ReNcell CX (cell line): ENCODE data around the genes SWAP70 and AMPD3.

DNA sequence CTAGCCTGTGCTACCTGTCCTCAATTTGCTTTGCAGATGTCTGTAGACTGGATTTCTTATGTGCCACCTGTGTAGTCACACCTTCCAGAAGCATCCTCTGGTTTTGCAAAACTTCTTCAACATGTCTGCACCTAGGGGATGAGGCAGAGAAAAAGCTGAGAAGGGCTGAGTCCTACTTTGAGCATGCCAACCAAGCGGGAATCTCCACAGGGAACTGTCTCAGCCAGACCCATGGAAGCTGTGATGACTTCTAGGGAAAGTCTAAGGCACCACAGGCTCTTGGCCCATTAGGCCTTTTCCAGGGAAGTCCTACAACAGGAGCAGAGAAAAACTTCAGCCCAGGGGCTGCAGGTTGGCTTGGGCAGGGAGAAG lies 34.5 kb downstream of the TRIM66 start:
- PRO-cap = no peak

GRCh38 chr11:8671126-8671613 lies 11.3 kb downstream of the TRIM66 start:
- PRO-cap = bidirectional peak, plus-strand start at chr11:8671466, minus-strand start at chr11:8671290

DNA sequence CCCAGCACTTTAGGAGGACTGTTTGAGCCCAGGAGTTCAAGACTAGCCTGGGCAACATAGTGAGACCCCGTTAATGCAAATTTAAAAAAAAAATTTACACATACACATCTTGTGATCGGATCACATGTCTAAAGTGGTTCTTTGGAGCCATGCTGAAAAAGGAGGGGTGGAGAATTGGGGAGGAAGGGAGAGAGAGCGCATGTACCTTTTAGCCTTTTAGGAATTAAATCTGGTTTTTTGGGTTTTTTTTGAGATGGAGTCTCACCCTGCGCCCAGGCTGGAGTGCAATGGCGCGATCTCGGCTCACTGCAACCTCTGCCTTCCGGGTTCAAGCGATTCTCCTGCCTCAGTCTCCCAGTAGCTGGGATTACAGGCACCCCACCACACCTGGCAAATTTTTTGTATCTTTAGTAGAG lies 9.2 kb downstream of the RPL27A start:
- PRO-cap = no peak

GRCh38 chr11:8708799-8709758 lies 26.5 kb downstream of the RPL27A start:
- PRO-cap = unidirectional peak, minus-strand start at chr11:8709085; bidirectional peak, plus-strand start at chr11:8709402, minus-strand start at chr11:8709134

GRCh38 chr11:8808575-8808847 lies 2.0 kb downstream of the DENND2B start:
- PRO-cap = no peak

GRCh38 chr11:9062341-9062591 lies 29.1 kb downstream of the SCUBE2 start:
- PRO-cap = no peak

DNA sequence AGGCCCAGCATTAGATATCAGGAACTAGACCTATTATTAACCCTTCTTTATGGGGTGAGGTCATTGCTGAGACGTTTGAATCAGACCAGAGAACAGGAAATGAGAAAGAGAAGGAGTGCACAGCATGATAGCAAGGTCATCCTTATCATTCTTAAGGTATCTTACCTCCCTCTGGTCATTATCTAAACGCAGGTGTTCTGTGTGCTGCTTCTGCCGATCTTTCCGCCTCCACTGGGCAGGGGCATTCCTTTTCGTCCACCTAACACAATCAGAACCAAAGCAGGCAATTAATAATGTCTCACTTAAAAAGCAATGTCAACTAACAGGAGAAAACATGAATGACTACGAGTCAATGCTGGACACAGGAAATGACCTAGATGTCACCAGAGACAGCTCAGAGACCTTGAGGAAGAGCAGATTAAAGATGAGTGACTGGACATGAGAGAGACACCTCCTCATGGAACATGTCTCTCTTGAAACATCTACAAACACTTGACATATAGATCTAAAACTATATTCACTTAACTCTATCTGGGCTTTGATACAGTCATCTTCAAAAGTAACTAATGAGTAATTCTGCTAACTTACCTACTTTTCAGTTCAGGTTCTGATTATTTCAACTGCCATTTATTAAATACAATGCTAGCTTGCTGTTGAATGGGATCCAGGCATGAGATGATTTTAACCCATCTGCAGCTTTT lies 78.4 kb upstream of the SCUBE2 start:
- PRO-cap = no peak

GRCh38 chr11:9264361-9265240 lies 549 bp downstream of the DENND5A start:
- PRO-cap = unidirectional peak, plus-strand start at chr11:9264613; bidirectional peak, plus-strand start at chr11:9265070, minus-strand start at chr11:9265092

DNA sequence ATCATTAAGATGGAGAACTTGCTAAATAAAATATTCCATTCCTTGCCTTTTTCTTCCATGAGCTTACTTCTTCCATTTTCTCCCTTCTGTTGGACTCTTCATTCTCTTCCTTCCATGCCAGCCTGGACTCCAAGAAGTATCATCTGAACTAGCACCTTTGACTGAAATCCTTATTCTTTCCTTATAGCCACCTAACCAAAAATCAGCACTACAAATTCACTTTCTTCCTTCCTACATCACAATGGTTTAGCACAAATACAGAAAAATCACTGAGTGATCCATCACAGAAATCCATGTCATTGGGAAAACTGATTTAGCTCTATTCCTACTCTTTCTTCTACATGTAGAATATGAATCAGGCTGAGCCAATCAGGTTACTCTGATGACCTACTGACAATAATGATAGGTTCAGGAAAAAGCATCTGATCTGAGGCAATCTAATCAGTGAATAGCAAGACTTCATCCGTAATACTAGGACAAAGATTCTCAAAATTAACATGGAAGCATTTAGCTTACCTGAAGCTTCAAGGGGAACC lies 6.0 kb downstream of the TMEM41B start:
- PRO-cap = no peak

DNA sequence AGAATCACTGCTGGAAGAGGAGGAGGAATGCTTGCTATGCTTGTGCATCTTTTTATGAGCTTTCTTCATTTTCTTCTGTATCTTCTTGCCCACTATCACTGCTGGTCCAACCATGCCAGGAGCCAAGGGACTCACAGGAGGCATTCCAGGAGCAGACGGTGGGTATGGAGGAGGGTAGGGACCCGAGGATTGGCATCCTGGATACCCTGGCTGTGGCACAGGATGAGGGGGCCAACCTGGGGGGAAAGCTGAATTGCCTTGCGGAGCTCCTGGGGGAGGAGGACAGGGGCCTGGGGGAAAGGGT lies 3.2 kb downstream of the TMEM41B start:
- PRO-cap = no peak

- PRO-cap = no peak
Observed at GRCh38 chr11:9451595-9451898, 9.3 kb upstream of the ZNF143 start.

- PRO-cap = no peak
Observed at GRCh38 chr11:9532945-9533393, 40.5 kb upstream of the WEE1 start.

DNA sequence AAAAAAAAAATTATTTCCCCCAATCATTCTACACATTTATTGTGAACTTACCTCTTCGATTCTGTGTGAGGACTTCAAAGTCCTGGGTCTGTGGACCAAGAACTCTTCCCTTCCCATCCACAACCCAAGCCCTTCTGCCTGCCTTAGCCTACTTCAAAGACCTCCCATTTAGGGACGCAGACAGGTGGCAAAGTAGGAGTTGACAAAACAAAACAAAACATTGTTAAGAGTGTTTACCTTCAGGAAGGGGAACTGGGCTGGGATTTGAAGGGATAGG lies 3.7 kb upstream of the WEE1 start:
- PRO-cap = no peak

GRCh38 chr11:9572837-9573600 lies 451 bp upstream of the WEE1 start:
- PRO-cap = bidirectional peak, plus-strand start at chr11:9572900, minus-strand start at chr11:9572928; bidirectional peak, plus-strand start at chr11:9573697, minus-strand start at chr11:9573340

DNA sequence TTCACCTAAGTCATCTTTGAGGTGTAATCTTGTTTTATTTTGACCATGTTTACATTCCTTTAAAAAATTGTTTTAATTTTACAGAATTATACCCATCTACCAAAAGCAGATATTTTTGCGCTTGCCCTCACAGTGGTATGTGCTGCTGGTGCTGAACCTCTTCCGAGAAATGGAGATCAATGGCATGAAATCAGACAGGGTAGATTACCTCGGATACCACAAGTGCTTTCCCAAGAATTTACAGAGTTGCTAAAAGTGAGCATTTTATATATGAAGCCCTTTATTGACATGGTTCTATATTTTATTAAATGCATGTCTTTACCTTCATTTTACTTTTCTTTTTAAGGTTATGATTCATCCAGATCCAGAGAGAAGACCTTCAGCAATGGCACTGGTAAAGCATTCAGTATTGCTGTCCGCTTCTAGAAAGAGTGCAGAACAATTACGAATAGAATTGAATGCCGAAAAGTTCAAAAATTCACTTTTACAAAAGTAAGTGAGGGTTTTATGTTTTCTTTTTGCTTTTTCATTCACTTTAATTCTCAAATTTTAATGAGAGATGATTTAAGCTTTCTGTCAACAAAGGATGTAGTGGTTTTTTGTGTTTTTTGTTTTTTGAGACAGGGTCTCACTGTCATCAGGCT lies 13.0 kb downstream of the WEE1 start:
- PRO-cap = no peak

DNA sequence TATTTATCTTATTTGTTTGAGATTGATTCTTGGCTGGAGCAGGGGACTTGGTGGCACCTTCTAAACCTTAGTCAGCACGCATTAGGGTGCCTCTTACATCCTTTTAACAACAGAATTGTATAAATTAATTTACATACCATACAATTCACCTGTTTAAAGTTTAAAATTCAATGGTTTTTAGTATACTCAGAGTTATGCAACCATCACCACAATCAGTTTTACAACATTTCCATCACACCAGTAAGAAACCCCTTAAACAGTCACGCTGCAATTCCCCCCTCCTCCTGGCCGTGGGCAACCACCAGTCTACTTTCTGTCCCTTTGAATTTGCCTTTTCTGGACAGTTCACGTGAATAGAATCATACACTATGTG lies 20.2 kb upstream of the SWAP70 start:
- PRO-cap = no peak

DNA sequence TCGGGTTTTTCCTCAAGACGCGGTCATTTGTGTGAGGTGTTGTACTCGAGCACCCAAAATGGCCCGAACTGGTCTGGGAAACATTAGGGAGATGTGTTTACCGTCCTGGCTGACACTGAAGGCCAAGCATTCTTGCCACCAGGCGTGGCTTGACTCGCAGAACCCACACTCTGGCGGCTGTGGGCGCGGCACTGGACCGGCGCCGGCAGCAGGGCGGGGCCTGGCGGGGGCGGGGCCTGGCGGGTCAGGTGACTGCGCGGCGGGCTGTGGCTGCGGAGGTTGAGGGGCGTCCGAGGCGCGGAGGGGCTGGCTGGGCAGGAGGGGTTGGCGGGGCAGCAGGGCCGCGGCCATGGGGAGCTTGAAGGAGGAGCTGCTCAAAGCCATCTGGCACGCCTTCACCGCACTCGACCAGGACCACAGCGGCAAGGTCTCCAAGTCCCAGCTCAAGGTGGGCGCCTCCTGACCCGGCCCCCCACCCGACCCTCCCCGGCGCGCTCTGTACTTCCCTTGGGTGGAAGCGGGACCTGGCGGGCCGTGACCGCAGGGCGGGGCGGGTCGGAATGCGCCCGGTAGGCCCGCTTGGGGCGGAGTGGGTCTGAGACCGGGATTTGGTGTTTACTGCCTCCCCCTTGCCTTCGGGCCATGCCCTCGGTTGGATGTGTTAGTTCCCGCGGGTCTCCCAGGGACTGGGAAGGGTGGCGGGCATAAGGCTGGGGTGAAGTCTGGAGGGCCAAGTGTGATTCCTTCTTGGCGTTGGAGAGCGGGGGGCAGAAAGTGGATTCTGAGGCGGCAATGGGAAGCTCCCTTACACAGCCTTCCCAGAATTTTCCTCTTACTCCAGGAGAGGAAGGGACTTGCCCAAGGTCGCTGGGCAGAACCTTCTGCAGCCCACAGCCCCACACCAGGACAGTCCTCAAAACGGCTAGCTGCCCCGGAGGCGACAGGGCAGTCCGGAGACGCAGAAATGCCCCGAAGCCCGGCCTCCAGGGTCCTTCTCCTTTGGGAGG lies at the start of gene SWAP70:
Gene SWAP70 (plus strand): TSS at position 247 of the 1,007 bp plus-strand sequence.
- PRO-cap = bidirectional peak, plus-strand start at position 288 of the sequence, minus-strand start at position 166 of the sequence; bidirectional peak, plus-strand start at position 507 of the sequence, minus-strand start at position 494 of the sequence

GRCh38 chr11:9716346-9717292 lies 52.7 kb downstream of the SWAP70 start:
- PRO-cap = no peak

DNA sequence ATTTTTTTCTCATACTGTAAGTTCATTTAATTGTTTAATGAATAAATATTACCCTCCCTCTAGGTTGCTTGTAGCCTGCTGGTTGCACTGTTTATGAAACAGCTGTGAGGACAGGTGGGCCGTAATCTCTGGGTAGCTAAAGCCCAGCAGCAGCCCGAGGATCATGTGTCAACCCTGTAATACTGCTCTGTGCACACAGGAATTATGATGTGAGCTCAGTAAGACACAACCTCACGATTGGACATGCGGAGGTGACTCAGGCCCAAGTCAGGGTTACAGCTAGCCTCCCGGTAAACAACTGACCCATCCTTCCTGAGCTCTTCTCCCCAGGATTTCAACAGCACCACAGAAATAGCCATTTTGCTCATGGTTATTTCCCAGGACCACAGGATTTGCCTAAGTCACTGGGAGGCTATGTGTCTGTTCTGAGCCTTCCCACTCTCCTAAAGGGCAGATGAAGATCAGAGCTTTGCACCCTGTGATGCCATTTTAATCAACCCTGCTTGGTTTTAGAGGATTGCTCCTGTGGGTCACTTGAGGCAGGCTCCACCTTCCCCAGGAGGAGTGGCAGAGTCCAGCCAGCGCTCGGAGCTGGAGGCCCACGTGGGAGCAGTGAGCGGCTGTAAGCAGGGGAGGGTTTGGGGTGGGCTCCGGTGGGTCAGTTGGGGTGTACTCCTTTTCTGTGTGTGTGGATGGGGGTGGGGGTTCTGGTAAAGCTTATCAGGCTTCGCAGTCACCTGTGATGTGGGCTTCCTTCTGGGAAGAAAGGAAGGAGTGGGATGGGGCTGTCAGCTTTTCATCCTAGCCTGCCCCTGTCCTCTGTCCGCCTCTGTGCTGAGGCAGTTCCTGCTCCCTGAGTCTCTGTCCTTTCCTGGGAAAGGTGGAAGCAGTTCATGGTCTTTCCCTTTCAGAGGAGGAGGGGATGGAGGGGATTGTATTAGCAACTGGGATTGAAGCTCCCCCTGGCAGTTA lies at the start of gene AMPD3:
Gene AMPD3 (plus strand): TSS at position 438 of the 972 bp plus-strand sequence.
- PRO-cap = bidirectional peak, plus-strand start at position 610 of the sequence, minus-strand start at position 305 of the sequence

DNA sequence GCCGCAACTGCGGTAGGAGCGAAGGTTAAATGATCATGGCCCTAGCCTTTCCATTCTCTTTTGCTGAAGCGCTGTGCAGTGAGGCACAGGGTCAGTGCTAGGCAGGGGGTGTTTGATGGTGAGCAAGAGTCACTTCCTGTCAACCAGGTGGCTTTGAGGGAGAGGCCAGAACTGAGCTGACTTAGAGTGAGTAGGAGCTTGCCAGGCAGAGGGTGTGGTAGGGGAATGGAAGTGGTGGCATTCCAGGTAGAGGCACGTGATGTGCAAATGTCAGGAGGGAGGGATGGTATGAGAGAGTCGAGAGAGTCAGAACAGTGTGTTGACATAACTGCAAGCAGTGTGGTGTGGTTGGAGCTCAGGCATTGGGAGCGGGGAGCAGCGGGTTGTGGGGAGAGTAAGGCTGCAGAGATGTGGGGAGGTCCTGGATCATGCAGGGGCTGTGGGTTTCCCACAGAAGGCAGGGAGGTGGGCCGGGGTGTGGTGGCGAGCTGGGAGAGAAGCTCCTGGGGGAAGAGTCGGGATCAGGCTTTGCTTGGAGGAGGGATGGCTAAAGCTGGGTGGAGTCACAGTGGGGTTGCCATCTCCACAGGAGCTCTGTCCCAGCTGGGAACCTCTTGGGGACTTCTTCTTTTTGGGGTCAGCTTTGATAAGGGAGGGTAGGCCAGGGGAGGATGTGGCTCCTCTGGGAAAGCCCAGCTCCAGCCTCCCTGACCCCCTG lies 33.3 kb downstream of the AMPD3 start:
- PRO-cap = no peak